ENCODE measurements around the gene STARD8.

DNA sequence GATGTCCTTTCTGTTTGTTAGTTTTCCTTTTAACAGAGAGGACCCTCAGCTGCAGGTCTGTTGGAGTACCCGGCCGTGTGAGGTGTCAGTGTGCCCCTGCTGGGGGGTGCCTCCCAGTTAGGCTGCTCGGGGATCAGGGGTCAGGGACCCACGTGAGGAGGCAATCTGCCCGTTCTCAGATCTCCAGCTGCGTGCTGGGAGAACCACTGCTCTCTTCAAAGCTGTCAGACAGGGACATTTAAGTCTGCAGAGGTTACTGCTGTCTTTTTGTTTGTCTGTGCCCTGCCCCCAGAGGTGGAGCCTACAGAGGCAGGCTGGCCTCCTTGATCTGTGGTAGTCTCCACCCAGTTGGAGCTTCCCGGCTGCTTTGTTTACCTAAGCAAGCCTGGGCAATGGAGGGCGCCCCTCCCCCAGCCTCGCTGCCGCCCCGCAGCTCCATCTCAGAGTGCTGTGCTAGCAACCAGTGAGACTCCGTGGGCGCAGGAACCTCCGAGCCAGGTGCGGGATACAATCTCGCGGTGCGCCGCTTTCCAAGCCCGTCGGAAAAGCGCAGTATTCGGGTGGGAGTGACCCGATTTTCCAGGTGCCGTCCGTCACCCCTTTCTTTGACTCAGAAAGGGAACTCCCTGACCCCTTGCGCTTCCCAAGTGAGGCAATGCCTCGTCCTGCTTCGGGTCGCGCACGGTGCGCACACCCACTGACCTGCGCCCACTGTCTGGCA, 47.4 kb upstream of the MSN start:
- PRO-cap = no peak

GRCh38 chrX:65644748-65645265, 22.6 kb upstream of the MSN start:
- PRO-cap = no peak

DNA sequence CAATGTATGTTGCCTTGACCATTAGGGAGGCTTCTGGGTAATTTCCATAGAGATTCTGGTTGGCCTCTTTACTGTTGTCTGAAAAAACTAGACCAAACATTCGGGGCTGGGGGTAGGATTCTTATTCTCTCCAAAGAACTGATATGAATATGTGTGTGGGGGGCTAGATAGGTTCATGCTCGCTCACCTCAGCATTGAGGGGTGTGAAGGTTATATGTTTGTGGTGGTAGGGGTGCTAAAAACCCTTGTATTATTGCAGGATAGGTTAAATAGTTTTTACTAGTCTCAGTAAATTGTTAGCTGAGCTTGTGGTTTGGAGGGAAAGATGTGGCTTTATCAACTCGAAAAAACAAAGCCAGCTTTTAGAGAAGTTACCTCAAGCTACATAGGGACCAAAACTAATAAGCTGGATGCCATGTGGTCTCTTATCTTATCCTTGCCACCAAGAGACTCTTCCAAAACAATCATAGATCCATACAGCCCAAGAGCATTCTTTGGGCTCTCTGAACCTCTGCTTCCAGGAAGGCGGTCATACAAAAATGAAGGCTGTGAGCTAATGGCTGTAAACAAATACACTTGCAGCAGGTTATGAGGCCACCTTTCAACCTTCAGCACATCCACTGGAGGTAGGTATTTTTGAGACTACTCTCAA, 29.1 kb downstream of the MSN start:
- PRO-cap = no peak

DNA sequence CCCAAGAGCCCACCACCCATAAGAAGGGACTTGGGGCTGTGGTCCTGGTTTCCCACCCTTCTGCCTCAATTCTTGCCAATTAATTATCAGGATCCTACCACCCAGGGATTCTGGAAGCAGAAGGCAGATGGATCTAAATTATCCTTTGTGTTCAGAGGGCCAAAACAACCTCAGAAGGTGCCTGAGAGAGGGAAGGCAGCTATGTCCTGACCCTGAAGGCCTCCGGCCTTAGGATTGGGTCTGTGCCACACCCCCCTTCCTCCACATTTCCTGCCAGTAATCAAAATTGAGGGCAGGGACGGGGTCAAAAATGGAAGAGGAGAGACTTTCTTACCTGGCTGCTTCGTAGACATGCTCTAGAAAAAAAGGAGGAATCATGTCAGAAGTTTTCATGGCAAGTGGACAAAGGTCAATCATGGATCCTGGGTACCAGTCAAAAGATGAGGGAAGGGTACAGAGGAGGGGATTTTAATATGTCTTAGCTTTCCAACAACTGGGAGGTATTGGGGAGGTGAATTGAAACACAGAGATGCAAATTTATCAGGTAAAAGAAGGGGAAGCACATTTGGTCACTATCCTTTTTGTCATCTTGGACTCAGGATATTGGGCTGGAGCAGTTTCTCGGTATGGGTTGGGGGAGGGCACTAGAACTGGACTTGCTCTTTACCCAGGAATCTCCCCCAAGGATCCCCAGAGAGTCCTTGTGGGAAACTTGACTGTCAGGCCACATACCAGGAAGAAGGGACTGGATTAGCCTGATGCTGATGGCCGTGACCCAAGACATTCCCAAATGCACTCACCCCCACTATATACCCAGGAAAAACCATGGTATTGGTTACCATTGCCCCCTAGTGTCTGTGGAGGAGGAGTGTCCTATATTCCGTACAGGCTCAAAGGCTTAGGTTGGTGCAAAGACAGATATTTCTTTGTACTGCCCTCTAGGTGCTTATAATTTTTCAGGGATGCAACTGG, 17.1 kb downstream of the VSIG4 start:
- PRO-cap = no peak

- PRO-cap = no peak
These were observed 6.8 kb upstream of the VSIG4 start for GRCh38 chrX:66046576-66047255.

- PRO-cap = no peak
These were observed 240.9 kb downstream of the AR start for GRCh38 chrX:67784775-67785021.

GRCh38 chrX:68079850-68080377, 353.4 kb downstream of the OPHN1 start:
- PRO-cap = no peak

- PRO-cap = no peak
These were observed 5.2 kb upstream of the OPHN1 start for GRCh38 chrX:68438412-68438943.

DNA sequence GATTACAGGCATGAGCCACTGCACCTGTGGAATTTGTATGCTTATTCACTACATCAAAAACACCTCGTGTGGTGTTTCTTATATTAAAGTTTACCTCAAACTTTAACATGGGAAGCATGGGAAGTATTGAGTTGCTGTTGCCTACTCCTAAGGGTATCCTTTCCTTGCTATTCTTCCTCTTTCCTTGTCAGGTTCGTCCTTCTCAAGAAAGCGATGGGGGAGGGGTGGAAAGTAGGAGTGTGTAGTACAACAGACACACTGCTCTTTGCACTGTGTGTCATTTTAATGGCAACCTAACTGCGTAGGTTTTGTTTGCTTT, 10.3 kb upstream of the YIPF6 start:
- PRO-cap = no peak

DNA sequence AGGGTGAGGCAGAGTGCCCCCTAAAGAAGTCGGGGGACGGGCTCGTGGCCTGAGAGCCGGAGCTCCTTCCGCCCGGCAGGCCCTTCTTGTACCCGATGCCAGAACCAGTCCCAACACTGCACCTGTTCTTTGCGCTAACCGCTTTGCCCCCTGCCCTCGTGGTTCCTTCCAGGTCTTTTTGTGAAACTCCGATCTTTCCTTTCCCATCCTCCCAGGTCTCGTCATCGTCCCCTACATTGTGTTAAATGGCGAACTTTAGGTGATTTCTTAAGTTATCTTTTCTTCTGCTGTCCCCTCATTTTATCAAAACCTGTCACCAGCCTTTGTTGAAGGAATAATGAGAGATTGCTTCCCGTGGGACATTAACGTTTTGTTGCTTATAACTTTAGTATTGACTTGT, 304 bp downstream of the YIPF6 start:
- PRO-cap = no peak

DNA sequence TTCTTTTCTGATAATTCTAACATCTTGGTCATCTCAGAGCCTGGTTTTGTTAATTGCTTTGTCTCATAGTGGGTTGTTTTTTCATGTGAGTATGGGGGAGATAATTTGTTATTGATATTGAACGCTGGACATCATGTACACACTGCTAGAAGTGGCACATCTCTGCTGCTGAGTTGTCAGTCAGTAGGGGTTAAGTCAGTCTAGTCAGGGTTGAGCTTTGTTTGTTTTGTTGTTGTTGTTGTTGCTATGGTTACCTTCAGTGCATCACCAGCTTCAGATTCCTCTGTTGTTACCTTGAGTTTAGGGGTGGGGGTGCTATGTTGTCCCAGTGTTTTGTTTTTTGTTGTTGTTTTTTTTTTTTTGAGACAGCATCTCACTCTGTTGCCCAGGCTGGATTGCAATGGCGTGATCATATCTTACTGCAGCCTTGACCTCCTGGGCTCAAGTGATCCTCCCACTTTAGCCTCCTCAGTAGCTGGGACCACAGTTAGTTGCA, 10.0 kb downstream of the YIPF6 start:
- PRO-cap = no peak

- PRO-cap = no peak
These were observed at the start of gene STARD8 for GRCh38 chrX:68647464-68648143. TSS of gene STARD8 (plus strand) at chrX:68647666.

DNA sequence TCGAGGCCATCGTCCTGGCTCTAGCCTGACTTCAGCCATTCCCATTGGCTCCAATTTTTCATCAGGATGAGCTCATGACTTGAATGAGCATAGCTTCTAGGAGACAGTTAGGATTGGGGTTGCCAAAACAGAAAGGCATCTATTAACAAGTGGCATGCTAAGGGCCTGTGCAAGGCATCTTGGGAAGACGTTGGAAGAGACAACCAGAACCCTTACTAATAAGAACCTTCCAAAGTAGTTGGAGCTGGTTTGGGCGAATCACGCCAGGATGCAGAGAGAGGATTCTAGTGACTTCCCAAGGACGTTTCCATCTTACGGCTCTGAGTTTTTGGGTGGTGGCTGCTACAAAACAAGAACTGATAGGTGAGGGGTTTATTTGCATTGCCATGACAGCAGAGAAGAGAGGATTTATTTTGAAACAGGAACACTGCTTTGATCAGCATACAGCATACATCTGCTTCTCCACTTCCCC, 18.9 kb downstream of the STARD8 start:
- PRO-cap = no peak

DNA sequence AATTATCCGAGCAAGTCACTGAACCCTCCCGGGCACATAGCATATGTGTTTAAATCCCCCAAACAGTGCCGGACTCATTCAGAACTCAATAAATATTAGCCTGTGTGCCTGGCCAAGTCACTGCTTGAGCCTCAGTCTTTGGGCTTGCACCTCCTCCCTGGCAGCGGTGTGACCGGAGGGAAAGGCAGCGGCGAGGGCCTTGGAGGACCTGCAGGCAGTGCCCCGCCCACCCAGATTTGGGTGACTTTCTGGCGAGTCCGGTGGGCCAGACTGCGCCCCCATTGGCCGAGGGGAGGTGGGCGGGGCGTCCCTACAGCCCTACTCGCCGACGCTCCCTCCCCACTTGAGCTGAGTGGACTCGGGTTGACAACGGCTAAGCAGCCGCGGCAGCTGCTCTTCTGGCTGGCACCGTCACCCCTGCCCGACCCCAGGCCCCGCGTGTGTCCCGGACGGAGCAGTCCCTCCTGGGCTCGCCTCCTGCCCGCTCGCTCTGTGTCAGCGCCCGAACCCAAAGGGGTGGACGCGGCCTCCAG, 45.9 kb downstream of the STARD8 start:
- PRO-cap = unidirectional peak, plus-strand start at position 351 of the sequence

DNA sequence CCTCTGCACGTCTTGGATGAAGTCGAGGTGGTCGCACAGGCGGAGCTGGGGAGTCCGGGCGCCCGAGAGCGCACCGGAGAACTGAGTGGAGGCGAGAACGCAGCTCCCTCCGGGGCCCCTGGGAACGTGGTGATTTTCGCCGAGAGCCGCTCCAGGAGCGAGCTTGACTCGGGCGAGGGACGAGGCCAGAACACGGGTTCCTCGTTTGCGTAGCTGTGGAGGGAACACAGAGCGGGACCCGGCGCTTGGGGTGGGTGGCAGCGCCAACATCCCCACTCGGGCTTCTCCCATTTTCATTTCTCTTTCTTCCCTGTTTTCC, 1.3 kb downstream of the EFNB1 start:
- PRO-cap = no peak

GRCh38 chrX:68846433-68847056, 17.7 kb downstream of the EFNB1 start:
- PRO-cap = no peak

- PRO-cap = unidirectional peak, plus-strand start at chrX:68895233; bidirectional peak, plus-strand start at chrX:68895477, minus-strand start at chrX:68895322
These were observed 66.1 kb downstream of the EFNB1 start for GRCh38 chrX:68894643-68895632.

DNA sequence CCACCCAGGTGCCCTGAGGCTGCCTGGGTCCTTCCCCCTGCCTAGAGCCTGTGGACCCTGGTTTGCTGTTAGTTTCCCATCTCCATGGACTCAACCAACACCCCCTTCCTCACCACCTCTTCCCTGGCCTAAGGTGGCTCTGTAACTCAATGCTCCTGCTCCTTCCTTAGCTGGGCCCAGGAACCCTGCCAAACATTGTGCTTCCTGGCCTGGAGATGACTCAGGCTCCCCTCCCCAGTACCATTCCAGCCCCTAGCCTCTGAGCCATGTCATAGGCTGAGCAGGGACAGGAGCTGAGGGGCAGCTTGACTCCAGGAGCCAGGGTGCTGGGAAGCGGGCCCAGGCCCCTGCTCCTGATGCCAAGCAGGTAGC, 100.7 kb downstream of the EFNB1 start:
- PRO-cap = no peak

DNA sequence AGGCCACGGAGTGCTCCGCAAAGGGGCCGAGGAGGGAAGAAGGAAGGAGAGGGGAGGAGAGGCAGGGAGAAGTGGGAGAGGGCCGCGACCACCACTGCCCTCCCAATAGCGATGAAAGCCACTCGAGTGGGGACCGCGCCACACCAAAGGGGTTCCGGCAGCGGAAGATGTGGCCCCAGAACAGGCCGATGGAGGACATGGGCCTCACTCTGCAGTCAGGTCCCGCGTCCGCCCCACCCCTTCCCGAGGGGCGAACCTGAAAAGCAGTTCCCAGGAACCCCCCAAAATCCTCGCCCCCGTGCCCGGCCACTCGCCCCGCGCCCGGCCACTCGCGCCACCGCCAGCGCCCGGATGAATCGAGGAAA, 283 bp downstream of the PJA1 start:
- PRO-cap = no peak

- PRO-cap = no peak
These were observed 2.3 kb downstream of the P2RY4 start for GRCh38 chrX:70257476-70258379.

All from left common carotid artery plus branches (tissue), 1 donor.